ENCODE data around the gene SPINK14.

DNA sequence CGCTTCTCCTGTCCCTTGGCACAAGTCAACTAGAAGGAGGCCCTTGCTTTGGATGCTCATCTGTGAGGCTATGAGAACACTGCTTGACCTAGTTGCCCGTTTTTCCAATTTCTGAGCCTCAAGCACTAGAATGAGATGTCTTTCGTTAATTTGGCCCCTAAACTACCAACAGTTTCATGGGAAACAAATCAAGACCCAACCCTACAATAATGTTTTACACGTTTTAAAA lies 2.2 kb upstream of the NR3C1 start:
- PRO-cap, result no peak

GRCh38 chr5:143582921-143583428 lies 179.5 kb upstream of the NR3C1 start:
- PRO-cap, result no peak

DNA sequence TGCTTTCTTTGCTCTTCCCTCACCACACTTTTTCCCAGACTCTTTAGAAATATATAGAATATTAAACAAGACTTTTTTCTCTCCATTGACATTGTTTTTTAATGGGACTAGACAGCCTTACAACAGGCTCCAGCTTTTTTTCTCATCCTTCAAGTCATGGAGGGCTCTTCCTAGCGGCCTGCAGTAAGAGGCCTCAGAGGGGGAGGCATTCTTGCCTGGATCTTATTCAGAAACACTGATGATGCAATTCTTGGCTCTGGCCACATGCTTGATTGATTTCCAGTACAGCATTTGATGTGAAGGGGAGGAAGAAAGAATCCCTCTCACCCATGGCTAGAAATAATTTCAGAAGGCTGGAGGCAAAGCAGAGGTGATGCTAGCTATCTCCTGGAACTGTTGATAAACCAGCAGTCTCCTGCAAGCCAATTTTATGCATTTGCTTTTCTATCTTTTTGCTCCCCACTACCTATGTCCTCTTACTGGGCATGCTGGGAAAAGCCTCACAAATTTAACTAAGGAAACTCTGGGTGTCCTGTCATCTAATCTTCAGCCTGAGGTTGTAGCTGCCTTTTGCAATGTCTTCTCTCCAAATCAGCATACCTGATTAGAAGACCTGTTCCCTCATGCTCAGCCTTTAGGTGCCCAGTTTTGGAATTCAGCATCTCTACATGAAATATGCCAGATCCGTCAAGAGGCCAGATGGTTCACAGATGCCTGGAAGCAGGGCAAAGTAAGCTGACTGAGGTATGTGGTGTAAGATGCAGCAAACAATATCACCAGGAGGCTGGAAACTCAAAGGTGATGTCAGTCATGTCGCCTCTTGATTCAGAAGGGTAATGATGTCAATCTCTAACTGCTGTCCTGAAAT lies 324.6 kb downstream of the PRELID2 start:
- PRO-cap, result no peak

DNA sequence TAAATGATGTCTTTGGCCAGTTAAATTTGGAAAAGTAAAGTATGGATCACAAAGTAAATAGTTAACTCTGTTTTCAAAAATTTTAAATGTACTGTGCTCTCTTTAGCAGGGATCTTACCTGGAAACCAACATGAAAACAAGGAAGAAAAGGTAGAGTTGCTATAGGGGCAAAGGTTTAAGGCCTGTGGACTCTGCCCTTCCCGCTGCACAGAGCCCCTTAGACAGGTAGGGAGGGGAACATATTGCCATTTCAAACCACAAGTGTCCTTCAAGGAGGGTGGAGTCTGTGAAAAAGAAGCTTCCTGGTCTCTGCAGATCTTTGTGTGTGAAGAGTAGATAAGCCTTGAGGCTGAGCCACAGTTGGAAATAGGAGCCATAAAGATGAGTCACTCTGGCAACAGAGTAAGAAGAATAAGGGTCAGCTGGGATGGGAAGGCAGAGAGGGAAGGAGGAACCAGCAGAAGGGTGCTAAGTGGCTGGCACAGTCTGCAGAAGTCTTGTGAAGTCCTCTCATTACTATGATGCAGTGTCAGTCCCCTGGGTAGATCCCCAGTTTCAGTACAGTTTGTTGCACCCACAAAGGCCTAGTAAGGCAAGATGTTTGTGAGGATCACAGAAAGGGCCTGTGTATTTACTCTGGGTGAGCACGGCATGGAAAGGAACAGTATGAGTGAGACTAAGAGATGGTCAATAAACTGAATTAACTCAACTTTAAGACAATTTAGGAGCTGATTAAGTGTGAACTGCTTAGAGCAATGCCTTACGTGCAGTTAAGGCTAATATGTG lies 18.1 kb downstream of the GRXCR2 start:
- PRO-cap, result no peak

GRCh38 chr5:146458600-146459570 lies 11.8 kb downstream of the TCERG1 start:
- PRO-cap, result no peak

DNA sequence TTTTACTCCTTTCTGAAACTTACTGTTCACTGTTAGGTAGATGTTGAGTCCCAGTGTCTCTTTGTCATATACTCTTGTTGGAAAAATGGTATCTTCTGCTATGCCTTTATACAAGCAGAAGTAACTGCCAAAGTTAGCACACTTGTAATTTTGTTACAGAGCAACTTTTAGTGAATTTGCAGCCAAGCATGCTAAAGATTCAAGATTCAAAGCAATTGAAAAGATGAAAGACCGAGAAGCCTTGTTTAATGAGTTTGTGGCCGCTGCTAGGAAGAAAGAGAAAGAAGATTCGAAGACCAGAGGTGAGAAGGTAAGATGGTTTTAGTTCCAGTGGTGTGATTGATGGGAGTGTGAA lies 17.6 kb downstream of the GPR151 start:
- PRO-cap, result no peak

DNA sequence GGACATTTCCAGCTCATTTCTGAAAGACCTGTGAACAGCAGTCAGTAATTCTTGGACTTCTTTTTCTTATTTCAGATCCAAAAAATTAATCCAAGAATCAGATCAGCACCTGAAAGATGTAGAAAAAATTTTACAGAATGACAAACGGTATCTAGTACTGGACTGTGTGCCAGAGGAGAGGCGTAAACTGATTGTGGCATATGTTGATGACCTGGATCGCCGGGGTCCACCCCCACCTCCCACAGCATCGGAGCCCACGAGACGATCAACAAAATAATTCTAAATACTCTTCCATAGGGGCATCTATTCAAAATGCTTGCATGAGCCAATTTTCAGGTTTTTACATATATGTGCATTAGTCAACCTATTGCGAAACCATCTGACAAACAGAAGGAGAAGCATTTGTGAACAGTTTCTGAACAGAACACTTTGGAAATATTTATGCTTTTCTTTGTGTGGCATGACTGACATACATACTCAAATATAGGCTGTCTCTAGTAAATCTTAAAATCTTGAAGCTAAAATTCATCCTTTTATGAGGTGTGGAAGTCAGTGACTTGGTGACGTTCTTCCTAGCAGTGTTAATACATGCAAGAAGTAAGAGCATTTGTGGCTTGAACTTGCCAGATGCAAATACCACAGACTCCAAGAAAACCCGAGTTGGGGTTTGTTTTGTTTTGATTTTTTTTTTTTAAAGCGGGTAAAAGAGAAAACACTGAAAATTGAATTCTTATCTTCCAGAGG lies 5.5 kb downstream of the GPR151 start:
- PRO-cap, result no peak

DNA sequence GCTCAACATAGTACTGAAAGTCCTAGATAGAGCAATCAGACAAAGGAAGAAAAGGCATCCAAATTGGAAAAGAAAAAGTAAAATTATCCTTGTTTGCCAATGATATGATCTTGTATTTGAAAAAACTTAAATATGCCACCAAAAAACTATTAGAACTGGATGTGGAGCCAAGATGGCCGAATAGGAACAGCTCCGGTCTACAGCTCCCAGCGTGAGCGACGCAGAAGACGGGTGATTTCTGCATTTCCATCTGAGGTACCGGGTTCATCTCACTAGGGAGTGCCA lies 93.3 kb upstream of the GPR151 start:
- PRO-cap, result no peak

GRCh38 chr5:147507505-147508129 lies 2.3 kb downstream of the DPYSL3 start:
- PRO-cap, result no peak

DNA sequence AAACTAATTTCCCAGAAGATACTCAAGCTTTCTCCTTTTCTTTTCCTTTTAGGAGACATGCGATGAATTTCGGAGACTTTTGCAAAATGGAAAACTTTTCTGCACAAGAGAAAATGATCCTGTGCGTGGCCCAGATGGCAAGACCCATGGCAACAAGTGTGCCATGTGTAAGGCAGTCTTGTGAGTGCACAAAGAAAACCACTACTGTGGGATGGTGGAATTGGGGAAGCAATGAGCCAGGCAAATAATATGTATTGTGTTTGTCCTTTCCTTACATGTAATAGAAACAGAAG lies 50.5 kb downstream of the SPINK5 start:
- PRO-cap, result no peak

DNA sequence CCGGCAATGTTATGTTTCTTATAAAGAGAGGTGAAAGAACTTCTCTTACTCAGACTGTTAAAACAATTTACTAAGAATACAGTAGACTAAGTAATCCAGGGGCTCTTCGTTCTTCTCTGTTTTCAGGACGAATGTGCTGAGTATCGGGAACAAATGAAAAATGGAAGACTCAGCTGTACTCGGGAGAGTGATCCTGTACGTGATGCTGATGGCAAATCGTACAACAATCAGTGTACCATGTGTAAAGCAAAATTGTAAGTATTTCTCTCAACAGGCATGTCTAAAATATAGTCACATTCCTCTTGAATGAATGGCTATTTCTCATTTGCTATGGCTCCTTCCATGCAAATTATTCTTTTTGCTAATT lies 50.1 kb upstream of the SPINK14 start:
- PRO-cap, result no peak

DNA sequence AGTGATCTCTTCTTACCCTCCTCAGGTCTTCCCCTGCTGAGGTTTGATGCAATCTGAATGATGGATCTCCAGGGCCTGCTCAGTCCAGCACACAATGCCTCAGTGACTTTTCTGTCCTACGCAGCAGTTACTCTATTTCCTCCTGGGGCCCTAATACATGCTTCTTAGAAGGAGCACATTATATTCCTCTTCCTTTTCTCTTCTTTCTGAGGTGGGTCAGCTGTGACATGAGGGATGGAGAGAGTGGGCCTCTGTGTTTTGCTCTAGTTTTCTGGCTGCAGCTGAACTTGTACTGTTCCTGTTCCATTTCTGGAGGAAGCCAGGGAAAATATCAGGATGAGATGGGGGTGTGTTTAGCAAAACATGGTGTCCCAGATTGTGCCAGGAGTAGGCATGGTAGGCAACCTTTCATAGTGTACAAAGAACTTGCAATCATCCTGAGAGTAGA lies at the start of gene SPINK14:
SPINK14 (plus strand) TSS at position 190 of the 448 bp plus-strand sequence.
- PRO-cap, result no peak

DNA sequence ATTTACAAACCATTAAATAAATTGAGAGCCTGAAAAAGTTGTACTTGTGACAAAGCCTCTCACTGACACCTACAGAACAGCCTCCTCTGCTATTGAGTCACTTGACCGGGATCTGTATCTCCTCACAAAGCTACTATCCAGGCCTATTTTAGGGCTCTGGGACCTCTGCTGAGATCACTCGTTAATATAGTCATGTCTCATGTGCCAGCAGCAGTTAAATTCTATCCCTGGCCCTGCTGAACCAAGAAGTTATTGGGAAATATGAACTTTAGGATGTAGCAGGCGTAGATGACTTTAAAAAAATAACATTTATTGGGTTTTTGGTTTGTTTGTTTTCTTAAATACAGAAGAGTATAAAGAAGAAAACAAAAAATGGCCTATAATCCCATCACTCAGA lies 31.1 kb downstream of the FBXO38 start:
- PRO-cap, result no peak

DNA sequence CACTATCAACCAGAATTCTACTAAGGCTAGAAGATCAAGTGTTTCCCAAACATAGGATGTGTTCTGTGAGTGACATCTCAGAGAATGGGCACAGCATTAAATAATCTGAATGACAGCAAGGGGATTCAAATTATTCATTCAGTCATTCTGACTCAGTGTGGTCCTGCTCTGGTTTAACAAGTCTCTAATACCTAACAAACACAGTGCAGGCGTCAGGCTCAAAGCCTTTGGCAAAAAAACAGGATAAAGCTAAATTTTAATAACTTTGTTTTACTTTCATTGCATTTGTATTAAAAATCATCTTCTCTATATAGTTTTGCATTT lies 104.4 kb downstream of the FBXO38 start:
- PRO-cap, result no peak

DNA sequence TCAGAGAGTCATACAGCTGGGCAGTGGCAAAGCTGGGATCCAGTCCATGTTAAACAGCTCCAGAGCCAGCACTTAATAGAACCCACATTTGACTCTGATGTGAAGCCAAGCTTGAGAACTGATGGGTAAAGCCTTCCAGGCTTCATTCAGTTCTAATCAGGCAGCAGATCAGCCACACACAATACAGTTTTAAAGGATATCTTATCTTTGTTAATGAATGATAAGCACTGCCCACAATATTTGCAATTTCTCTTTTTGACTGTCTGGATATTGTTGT lies 31.2 kb upstream of the HTR4 start:
- PRO-cap, result no peak

GRCh38 chr5:148805856-148806533 lies 20.4 kb upstream of the ADRB2 start:
- PRO-cap, result no peak

GRCh38 chr5:148829197-148829511 lies 2.7 kb downstream of the ADRB2 start:
- PRO-cap, result no peak

DNA sequence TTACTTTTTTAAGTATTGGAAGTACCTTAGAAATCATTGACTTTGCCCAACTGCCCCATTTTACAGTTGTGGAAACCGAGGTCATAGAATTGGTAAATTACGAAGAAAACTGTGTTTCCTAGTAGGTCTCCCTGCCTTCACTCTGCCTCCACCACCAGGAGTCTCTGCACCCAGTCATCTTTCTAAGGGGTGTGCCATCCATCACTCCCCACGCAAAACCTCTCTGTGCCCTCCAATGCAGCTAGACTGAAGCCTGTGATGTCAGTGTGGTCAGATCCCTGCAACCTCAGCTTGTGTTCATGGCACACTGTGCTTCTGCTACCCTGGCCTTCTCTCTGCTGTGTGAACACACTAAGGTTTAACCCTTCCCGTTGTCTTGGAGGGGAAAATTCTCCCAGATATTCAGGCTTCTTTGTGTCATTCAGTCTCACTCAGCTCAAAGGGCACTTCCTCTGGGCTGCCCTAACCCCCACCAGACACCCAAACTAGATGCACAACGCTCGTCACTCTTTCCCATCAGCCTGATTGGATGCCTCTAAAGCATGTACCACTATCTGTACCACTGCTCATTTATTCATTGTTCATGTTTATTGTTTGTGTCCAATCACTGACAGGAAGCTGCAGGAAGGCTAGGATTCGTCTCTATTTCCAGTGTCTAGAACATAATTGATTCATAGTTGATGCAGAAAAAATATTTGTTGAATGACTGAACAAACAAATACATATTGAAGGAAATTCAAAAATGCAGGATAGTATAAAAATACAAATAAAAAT lies 18.4 kb downstream of the ADRB2 start:
- PRO-cap, result no peak

DNA sequence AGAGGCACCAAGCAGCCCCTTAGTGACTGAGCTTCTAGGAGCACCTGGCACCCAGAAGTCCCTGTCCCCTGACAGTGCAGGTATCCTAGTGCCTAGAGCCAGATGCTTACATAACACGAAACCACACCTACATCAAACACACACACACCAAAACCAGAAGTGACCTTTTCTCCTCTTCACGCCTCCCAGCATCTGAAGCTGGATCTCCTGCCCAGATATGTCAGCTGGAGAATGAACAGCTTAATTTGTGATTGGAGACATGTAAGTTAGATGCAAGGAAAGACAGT lies 89.0 kb downstream of the ADRB2 start:
- PRO-cap, result no peak

GRCh38 chr5:149062244-149062962 lies 459 bp downstream of the SH3TC2 start:
- PRO-cap, result no peak